Progenitor cell of endocrine pancreas (in vitro differentiated cells): ENCODE measurements around the genes ARHGAP21, MYO3A, ABI1 and ACBD5.

DNA sequence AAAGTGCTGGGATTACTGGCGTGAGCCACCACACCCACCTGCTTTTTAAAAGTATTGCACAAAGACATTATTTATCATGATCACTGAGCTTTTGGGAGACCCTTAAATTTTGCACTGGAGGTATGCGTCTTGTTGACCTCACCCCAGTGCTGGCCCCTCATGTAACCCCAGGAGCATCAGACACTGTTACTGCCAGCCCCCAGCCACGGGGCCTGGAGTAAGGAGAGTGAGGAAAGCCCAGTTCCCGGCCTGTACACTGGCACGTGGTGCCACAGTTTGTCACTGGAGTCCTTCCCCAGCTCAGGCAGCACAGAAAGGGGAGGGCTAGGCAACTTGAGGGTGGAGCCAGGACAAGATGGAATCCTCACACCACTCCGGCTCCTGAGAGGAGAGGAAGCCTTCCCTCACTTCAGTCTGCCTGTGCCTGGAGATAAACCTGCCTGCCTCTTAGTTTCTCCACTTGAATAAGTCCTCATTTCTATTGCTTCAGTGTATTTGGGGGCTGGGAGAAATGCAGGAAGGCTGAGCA, 175.9 kb downstream of the KIAA1217 start:
- PRO-cap = no peak

DNA sequence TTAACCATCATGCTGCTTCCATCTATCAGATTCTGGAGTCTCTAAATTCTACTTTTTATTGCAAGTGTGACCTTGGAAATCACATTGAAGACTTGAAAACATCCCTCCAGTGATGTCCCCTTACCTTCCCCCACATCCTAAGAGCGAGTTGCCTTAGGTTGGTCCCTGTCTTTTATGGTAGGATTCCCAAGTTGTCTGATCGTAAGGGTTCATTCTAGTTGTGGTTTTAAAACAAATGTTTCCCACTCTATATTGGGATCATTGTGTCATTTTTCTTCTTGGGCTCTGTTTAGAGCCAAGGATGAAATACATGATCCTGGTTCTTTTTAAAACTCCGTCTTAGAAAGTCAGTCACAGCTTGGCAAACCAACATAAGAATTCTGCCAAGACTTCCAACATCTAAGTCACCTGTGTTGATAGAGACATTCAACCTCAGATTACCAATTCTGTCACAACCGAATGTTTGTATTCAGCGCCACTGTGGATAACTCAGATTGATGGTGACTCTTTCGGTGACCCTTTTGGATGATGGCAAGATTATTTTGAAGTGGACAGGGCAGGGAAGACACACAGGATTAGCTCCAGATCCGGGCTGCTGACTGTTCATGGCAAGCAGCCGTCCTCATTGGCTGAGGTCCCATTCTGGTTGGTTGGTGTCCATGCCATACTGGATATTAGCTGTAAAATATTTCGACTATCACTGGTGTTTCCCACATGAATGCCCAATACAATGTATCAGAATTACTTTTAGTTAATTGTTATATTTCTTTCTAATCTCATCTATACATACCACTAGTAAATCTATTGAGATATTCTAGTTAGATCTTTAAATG, 255.4 kb downstream of the ARHGAP21 start:
- PRO-cap = no peak

DNA sequence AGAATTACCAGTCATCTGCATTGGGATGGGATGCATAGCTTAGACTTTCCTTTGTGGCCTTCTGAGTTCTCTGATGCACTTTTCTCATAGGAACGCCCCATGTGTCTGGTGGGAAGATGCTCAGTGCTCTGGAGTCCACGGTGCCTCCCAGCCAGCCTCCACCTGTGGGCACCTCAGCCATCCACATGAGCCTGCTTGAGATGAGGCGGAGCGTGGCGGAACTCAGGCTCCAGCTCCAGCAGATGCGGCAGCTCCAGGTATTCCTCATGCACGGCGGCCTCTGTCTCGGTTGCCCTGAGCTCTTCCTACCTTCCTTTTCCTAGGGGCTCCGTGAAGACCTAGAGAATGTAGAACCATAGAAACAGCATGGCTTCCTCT, 222.4 kb downstream of the ARHGAP21 start:
- PRO-cap = no peak

- PRO-cap = no peak
Observed at GRCh38 chr10:24512845-24513482, 210.7 kb downstream of the ARHGAP21 start.

- PRO-cap = no peak
Observed at GRCh38 chr10:24652065-24652266, 71.7 kb downstream of the ARHGAP21 start.

- PRO-cap = no peak
Observed at GRCh38 chr10:24722429-24722496, 1.4 kb downstream of the ARHGAP21 start.

DNA sequence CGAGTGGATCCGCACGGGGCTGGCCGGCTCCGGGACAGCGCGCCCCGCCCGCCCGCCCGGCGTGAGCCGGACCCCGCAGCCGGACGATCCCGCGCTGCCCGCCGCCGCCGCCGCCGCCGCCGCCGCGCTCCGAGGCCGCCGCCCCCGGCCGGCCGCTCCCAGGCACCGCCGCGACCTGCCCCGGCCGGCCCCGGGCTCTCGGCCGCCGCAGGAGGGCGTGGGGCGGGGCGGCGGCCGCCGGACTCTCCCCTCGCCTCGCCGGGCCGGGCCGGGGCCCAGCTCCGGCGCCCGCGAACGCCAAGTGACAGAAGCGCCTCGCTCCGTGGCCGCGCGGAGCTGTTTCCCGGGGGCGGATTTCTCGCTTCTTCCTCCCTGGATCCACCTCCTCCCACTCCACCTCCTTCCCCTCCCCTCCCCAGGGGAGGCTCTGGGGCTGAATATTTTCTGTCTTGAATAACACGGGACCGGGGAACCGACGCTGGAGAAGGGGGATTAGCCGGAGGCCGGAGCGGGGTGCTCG, at the start of gene ARHGAP21:
ARHGAP21 (minus strand) TSS at position 312 of the 520 bp plus-strand sequence.
- PRO-cap = bidirectional peak, plus-strand start at position 459 of the sequence, minus-strand start at position 303 of the sequence

- PRO-cap = no peak
Observed at GRCh38 chr10:24867102-24867833, 85.1 kb downstream of the PRTFDC1 start.

GRCh38 chr10:25808439-25808849, 125.6 kb upstream of the MYO3A start:
- PRO-cap = no peak

DNA sequence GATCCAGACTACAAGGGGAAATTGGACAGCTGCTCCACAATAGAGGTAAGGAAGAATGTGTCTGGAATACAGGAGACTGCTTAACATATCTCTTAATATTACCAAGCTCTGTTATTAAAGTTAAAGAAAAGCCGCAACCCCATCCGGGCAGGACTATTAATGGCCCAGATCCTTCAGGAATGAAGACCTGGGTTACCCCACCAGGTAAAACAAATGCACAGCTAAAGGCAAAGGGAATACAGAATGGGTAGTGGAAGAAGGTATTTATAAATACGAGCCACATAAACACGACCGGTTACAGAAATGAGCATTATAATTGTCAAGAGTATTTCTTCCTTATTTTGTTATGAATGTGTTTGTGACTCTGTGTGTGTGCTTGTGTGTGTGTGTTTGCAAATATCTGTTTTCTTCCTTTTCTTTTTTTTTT, 49.5 kb upstream of the MYO3A start:
- PRO-cap = no peak

DNA sequence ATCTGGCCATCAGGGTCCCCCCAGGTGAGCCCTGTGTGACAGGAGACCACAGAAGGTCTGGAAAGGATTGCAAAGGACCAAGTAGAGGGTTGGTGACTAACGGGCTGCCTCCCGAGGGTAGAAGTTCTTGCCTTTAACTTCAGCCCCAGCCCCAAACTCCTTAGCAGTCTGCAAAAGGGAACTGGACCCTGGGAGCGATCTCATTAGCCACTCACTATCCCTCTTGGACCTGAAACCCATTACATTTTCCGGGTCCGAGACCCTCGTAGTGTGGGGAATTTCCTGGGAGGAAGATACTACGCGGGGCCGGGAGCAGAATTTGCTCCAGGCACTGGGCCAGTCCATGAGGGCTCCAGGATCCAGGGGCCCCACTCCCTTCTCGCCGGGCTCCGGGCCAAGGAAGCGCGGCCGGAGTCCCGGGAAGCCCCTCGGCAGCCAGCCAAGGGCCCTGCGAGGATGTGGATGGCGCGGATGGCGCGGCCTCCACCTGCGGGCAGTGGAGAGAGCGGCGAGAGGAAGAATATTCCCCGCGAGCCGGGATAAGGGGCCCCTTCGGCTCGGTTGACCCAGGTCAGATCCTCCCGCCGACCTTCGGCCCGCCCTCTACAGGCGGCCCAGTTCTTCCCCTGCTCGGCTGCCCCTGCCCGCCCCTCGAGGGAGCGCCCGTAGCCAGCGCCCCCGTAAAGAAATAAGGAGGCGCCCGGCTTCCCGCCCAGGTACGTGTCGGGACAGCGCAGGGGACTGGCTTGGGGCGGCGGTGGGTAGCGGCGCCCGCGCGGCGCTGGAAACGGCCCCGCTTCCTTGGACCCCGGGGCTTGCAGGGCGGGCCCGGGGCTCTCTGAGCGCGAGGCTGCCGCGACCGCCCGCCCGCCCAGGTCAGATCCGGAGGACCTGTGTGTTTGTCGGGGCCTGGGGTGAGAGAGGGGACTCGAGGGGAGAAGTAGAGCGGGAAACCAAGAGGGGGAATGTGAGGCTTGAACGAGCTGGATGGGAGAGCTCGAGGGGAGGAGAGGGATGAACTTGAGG, at the start of gene MYO3A:
MYO3A (plus strand) TSS at position 617 of the 1,026 bp plus-strand sequence.
- PRO-cap = bidirectional peak, plus-strand start at position 428 of the sequence, minus-strand start at position 298 of the sequence; bidirectional peak, plus-strand start at position 715 of the sequence, minus-strand start at position 689 of the sequence; bidirectional peak, plus-strand start outside the sequence, minus-strand start at position 895 of the sequence

- PRO-cap = no peak
Observed at GRCh38 chr10:26249689-26250253, 33.2 kb downstream of the GAD2 start.

DNA sequence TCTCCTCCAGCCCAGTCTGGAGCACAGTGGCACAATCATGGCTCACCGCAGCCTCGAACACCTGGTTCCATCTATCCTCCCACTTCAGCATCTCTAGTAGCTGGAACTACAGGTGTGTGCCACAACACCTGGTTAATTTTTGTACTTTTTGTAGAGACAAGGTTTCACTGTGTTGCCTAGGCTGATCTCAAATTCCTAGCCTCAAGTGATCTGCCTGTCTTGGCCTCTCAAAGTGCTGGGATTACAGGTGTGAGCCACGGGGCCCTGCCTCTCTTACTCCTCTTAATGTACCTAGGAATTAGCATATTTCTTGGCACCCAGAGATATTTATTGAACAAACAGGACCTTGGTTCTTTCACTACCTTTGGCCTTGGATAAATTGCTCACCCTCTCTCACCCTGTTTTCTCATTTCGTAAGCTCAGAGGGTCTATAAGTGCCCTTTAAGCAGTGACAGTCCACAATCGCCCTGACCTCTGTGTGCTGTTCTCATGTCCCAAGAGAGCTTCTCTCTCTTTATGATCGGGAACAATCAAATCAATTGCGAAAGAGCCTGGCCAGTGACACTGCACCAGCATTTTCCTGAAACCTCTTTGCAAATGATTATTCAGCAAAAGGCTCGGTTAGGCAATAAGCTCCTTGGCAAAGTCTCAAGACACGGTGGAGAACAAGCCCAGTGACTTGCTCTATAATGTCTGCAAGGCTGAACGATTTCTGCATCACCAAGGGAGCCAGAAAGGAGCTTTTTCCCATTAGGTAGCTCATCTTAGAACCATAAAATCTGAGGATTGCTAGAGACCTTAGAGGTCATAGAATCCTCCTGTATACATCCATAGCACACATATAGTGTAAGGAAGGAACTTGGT, 117.7 kb downstream of the APBB1IP start:
- PRO-cap = no peak

DNA sequence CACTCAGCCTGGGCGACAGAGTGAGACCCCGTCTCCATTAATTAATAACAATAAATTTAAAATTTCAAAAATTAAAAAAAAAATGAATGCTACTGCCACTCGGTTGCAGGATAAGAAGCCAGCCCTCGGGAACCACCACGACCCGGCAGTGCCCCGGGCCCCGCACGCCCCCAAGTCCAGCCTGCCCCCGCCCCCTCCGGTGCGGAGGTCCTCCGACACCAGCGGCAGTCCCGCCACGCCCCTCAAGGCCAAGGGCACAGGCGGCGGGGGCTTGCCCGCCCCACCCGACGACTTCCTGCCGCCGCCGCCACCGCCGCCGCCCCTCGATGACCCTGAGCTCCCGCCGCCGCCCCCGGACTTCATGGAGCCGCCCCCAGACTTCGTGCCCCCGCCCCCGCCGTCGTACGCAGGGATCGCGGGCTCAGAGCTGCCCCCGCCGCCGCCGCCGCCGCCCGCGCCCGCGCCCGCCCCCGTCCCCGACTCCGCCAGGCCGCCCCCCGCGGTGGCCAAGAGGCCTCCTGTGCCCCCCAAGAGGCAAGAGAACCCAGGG, 128.8 kb downstream of the APBB1IP start:
- PRO-cap = no peak

GRCh38 chr10:26733669-26734701, 36.5 kb downstream of the PDSS1 start:
- PRO-cap = bidirectional peak, plus-strand start at chr10:26734229, minus-strand start at chr10:26734239; bidirectional peak, plus-strand start at chr10:26734470, minus-strand start at chr10:26734315

- PRO-cap = bidirectional peak, plus-strand start at chr10:26860765, minus-strand start at chr10:26860984
Observed at GRCh38 chr10:26860464-26861114, at the start of gene ABI1. TSS of gene ABI1 (minus strand) at chr10:26860958.

GRCh38 chr10:27017599-27017991, 82.7 kb downstream of the ANKRD26 start:
- PRO-cap = no peak

DNA sequence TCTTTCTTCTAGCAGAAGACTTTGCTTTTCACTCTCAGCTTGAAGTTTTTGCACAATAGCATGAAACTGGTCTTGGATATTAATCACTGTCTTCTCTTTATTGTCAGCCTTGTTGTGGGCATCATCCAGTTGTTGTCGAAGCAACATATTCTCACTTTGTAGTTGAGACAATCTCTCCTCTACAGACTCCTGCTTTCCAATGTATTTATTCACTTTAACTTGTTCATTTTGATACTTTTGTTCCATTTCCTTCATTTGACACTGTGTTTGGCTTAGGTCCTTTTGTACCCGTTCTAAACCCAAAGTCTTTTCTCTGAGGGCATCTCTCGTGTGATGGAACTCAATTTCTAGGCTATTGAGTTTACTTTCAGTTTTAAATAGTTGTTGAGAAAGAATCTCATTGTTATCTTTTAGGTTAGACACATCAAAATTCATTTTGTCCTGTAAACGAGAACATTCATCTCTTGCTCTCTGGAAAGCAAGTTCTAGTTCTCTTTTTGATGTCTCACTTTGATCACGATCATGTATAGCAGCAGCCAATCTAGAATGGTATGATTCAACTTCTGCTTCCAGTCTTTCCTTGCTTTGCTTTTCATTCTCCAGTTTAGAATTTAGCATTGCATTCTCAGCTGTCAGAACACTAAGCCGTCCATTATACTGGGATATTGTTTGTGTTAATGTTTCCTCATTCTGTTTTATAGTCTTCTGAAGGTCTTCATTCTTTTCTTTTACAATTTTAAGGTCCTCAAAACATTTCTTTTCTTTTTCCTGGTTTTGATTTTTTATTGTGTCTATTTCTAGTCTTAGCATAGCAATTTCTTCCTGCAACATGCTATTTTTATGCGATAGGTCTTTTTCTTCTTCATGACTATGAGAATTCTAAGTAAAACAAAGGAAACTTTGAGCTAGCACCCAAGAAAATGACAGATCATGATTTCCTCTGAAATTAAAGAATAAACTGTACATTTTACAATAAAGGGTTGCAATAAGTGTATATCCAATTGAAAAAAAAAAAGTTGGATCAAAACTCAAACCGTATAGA, 65.1 kb downstream of the ANKRD26 start:
- PRO-cap = no peak

DNA sequence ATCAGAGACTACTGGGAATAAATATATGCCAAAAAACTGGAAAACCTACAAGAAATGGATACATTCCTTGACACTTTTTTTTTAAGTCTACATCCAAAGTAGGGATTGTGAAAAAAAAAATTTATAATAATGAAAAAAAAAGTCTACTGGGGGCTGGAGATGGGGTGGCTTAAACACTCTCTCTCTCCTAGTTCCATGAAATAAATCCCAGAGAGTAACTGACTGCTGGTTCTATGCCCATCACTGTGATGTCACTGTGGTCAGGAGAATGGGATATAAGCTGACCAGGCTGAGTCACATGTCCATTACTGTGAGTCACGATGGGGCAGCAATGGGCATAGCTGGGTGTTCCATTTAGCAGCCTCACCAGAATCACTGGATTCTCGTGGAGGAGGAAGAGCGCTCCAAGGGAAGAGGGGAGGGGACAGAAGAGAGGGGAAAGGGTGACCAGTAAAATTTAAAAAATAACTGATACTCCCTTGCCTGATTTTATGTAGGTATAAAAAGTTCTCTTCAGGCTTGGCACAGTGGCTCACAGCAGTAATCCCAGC, 37.1 kb downstream of the MASTL start:
- PRO-cap = no peak

GRCh38 chr10:27240153-27240967, at the start of gene ACBD5:
TSS of gene ACBD5 (minus strand) at chr10:27240797.
- PRO-cap = bidirectional peak, plus-strand start at chr10:27240696, minus-strand start at chr10:27240486; bidirectional peak, plus-strand start at chr10:27240940, minus-strand start at chr10:27240797